ENCODE data around the genes MEIKIN and SLC22A4.

- PRO-cap, result no peak
Measured at GRCh38 chr5:128113917-128114347, 30.4 kb downstream of the SLC12A2 start.

- PRO-cap, result no peak
Measured at GRCh38 chr5:128118639-128118982, 35.0 kb downstream of the SLC12A2 start.

- PRO-cap, result no peak
Measured at GRCh38 chr5:128258805-128259540, 175.4 kb downstream of the SLC12A2 start.

- PRO-cap, result no peak
Measured at GRCh38 chr5:128634091-128634613, 96.1 kb upstream of the FBN2 start.

DNA sequence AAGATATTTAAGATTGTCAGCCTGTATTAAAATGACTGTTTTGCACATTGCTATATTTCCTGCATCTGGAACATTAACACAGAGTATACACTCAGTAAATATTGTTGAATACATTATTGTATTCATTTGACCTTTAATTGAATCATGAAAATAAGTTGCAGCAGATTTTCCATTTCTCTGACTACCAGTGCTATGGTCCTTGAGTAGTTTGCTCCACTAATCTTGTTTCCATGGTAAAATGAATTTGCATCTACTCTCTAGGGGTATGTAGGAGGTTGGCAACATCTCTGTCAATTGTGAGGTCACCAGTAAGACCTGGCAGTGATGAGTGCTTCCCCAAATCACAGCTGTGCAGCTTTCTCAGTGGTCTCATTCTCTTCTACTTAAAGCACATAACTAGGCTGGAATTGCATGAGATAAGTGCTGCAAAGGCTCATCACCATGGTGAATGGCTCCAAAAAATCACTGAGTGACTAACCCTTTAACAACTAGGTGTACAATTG lies 36.2 kb downstream of the ADAMTS19 start:
- PRO-cap, result no peak

DNA sequence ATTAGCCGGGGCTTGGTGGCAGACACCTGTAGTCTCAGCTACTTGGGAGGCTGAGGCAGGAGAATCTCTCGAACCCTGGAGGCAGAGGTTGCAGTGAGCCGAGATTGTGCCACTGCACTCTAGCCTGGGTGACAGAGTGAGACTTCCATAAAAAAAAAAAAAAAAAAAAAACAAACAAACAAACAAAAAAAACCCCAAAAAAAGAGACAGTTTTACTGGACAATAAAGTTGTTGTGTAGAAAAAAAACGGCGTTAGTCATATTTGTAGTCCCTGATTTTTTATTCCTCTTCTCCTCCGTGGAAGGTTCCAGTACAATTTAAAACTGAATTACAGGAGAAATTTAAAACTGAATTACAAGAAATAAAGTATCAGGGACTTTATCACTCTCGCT lies 18.6 kb downstream of the MINAR2 start:
- PRO-cap, result no peak

DNA sequence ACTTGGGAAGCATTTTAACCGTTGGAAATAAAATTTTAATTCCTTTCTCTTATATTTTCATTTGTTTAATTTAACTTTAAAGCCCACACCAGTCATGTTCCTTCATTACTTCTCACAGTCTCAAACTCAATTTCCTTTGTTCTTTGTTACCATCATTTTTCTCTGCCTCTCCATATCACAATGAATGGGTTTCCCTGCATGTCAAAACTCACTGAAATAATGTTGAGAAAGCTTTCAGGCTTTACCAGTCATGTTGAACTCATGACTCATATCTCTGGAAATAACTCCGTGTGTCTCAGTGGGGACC lies 231.1 kb downstream of the CHSY3 start:
- PRO-cap, result unidirectional peak, minus-strand start at position 213 of the sequence

- PRO-cap, result no peak
Measured at GRCh38 chr5:131287942-131288259, 24.0 kb downstream of the CDC42SE2 start.

- PRO-cap, result no peak
Measured at GRCh38 chr5:131386619-131387076, 122.8 kb downstream of the CDC42SE2 start.

- PRO-cap, result no peak
Measured at GRCh38 chr5:131548129-131548591, 86.9 kb downstream of the RAPGEF6 start.

DNA sequence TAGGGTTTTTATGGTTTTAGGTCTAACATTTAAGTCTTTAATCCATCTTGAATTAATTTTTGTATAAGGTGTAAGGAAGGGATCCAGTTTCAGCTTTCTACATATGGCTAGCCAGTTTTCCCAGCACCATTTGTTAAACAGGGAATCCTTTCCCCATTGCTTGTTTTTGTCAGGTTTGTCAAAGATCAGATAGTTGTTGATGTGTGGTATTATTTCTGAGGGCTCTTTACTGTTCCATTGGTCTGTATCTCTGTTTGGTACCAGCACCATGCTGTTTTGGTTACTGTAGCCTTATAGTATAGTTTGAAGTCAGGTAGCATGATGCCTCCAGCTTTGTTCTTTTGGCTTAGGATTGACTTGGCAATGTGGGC lies 64.4 kb downstream of the FNIP1 start:
- PRO-cap, result no peak

GRCh38 chr5:131945474-131945969 lies at the start of gene MEIKIN:
TSS of gene MEIKIN (minus strand) at chr5:131945663.
- PRO-cap, result no peak

DNA sequence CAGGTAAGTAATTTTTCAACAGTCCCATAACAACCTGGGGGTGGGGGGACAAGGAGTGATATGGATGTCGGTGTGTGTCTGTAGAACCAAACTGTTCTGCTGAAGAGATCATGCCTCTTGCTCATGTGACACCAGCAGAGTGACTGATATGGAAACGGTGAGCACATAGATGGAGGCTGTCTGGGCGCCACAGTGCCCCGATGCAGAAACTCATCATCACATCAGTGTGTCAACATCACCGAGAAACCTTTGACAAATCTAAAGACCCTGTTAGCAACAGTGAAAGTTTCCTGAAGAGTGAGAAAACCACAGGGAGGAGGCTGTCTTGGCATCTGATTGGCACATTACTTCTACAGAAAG lies 25.4 kb downstream of the CSF2 start:
- PRO-cap, result no peak

- PRO-cap, result bidirectional peak, plus-strand start at chr5:132259412, minus-strand start at chr5:132259329; bidirectional peak, plus-strand start at chr5:132259738, minus-strand start at chr5:132259615
Measured at GRCh38 chr5:132259113-132259840, 1.8 kb downstream of the PDLIM4 start.

DNA sequence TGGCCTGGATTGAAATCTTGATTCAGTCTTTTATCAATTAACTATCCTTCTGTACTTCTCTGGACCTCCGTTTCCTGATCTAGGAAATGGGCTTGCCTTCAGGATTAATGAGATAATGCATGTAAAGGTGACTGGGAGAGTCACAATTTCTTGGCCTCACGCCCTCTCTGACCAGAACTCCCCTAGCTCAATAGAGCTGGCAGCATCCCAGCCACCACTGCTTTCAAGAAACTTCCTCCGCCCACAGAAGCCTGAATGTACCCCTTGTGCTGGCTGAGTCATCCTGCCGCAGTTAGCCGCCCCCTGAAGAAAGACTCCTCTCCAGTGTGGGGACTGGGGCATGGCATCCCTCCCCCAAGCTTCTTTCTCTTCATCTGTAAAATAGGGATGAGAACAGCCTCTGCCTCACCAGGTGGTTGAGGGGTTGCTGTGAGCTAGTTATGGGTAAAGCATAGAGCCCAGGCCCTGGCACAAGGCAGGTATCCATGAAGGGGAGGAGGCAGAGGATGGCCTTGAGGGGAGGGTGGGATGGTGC lies 3.2 kb downstream of the PDLIM4 start:
- PRO-cap, result bidirectional peak, plus-strand start at position 324 of the sequence, minus-strand start at position 225 of the sequence

DNA sequence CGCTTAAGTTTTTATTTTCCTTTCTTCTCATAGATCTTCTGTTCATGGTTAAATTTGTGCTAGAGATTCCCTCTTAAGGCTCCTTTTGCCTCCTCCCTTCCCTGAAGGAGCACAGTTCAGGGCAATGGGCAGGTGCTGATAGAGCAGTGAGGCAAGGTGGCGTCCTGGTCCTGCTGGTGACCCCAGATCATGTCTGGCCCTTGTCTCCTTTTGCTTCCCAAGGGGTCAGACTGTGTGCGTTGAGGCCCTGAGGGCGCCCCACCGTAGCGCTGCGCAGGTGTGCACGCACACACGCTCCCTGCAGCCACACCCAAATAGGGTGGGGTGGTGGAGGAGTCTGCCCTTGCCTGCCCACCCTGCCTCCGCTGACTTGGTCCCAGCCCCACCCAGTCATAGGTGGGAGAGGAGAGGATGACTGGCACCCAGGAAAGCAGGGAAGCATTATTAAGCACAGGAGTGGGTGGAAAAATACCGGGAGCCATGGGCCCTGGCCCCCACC lies 16.5 kb downstream of the PDLIM4 start:
- PRO-cap, result no peak

- PRO-cap, result bidirectional peak, plus-strand start at chr5:132294408, minus-strand start at chr5:132294246
Measured at GRCh38 chr5:132294327-132294685, at the start of gene SLC22A4. TSS of gene SLC22A4 (plus strand) at chr5:132294394.

- PRO-cap, result bidirectional peak, plus-strand start at chr5:132412718, minus-strand start at chr5:132412641; unidirectional peak, minus-strand start at chr5:132412762
Measured at GRCh38 chr5:132412527-132413002, 43.1 kb downstream of the SLC22A5 start.

DNA sequence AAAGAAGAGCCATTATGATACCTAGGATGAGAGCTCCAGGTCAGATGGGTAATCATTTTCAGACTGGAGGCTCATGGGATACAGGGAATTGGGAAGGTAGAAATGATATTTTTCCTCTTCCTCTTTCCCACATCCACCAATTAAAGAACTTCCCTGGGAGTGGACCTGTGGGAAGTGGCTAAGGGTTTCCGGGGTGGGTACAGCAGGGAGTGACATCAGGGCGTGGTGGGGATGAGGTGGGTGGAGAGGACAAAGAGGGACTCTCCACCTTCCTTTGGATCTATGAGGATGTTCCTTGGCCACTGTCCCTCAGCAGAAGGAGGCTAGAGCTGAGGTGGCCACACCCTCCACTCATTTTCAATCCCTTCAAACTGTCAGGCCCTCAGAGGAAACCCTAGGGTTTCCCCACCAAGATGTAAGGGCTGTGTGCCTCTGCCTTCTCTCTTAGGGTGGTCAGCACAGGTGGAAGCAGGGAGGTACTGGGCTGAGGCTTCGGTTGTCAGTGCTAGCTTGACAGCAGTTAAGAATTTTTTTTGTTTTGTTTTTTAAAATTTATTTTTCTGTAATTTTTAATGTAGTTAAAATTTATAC lies 54.6 kb downstream of the IRF1 start:
- PRO-cap, result no peak

GRCh38 chr5:132556464-132556679 lies 405 bp upstream of the RAD50 start:
- PRO-cap, result no peak

Measured in trachea (tissue), 1 donor.